ENCODE measurements around a stretch of chr16.

DNA sequence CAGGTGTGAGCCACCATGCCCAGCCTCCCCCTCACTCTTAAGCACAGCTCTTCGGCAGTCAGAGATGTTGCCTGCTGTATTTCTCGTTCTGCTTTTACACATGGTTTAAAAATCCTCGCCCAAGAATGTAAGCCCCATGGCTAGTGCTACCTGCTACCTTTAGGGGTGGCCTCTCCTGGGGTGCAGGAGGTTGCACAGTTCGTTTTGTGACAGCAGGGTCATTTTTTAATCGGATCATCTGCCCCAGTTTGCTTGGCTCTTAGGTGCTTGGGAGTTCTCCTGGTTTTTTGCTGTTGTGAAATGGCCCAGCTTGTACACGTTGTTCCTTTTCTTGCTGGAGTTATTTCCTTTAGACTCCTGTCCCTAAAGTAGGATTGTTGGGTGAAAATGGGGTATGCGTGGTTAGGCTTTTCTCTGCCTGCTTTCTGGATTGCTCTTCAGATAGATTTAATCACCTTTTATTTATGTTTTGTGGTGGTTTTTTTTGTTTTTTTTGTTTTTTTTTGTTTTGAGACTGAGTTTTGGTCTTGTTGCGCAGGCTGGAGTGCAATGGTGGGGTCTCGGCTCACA lies 25.7 kb downstream of the ABCC1 start:
- PRO-cap, 2 experiments: no peak in any of the 2 experiments

DNA sequence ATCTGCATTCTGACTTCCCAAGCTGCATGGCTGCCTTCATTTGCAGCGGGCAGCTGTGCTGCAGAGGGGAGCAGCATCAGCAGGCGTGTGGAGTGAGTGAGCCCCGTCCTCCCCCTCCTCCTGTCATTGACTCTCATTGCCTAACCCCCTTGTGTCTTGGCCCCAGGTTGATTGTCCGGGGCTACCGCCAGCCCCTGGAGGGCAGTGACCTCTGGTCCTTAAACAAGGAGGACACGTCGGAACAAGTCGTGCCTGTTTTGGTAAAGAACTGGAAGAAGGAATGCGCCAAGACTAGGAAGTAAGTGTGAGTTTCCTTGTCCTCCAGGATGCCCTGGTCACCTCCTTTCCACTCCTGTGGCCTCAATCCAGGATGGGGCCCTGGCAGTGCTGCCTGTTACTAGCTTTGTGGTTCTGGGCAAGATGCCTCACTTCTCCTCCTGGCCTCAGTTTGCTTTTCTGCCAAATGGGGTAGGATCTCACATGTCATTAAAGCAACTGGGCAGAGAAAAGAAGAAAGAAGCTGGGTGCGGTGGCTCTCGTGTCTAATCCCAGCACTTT lies 87.0 kb downstream of the ABCC1 start:
- PRO-cap, 2 experiments: no peak in any of the 2 experiments

- PRO-cap, 2 experiments: no peak in any of the 2 experiments
These were observed 88.7 kb downstream of the ABCC1 start for GRCh38 chr16:16038135-16038490.

GRCh38 chr16:16103737-16104332 lies 119.5 kb downstream of the ABCC6 start:
- PRO-cap, 2 experiments: no peak in any of the 2 experiments

- PRO-cap, 2 experiments: no peak in any of the 2 experiments
These were observed 91.7 kb downstream of the ABCC6 start for GRCh38 chr16:16131473-16132173.

DNA sequence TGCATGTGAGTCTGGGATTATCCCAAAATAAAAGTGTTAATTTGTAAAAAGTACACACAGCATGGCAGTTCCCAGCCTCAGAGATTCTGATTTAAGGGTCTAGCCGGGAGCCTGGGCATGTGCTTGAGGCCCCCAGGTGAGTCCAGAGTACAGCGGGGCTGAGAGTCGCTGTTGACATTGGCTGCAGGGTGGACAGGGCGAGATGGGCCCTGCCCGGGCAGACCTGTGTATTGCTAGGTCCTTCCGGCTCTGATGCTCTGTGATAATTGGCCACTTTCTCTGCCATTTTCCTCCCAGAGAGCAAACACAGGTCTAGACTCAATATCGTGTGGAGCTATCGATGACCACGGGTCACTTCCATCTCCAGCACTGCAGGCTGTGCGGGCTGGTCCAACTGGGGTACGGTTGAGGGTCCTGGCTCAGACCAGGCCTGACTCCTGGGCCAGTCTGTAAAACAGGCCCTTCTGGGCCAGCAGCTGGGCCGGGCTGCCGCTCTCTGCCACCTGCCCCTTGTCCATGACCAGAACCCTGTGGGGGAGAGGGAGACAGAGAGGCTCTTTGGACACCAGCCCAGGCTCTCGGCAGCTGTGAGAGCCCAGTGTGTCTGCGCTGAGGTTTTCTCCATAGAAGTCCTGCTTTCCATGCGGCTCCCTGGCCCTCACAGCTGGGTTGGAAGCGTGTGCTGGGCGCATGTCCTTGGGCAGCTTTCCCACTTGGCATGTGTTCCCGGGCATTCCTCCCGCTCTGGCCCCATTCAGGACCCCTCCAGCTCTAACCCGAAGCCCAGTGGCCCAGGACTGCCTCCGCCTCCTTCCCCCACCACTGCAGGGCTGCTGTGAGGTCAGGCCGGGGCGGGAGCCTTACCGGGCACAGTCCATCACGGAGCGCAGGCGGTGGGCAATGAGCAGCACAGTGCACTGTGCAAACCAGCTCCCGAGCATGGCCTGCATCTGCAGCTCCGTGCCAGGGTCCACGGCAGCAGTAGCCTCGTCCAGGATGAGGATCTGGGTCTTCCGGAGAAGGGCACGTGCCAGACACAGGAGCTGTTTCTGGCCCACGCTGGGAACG lies 73.2 kb downstream of the ABCC6 start:
- PRO-cap, 2 experiments: no peak in any of the 2 experiments

- PRO-cap, 2 experiments: no peak in any of the 2 experiments
These were observed 201.3 kb downstream of the XYLT1 start for GRCh38 chr16:17269283-17269951.

DNA sequence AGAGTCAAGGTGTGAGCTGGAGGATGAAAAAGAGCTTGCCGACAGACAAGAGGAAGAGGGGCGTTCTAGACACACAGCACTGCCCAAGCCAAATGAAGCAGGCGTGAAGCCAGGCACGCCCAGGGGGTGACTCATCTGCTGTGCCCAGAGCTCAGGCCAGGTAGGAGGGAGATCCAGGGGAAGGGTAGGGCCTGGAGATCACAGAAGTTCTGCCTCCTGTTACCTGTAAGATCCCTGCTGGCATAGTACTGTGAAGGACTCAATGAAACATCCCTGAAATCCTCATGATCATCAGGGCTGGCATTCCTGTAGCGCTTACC lies 158.7 kb downstream of the XYLT1 start:
- PRO-cap, 2 experiments: peak in 2 of 2 experiments; most common plus-strand start position 176 of the sequence (in 2); most common minus-strand start position 80 of the sequence (in 1)

DNA sequence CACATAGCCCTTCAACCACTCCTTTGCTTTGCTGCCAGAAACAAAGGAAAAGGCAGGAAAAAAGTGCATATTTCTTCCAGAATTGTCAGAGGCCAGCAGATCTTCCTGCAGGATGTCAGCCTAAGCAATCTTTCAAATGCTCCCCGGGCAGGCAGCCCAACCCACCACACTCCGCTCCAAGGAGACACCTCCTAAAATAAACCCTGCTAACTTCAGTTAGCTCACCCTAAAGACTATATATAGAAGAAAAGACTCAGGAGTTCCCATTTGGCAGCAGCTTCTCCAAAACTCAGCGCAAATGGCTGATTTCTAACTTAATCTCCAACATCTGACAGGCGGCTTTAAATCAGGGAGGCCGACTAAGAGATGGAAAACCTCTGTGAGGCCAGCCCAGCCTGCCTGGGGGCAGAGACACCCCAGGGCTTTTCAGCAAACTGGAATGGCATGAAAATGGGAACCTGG lies 91.7 kb downstream of the XYLT1 start:
- PRO-cap, 2 experiments: no peak in any of the 2 experiments

- PRO-cap, 2 experiments: no peak in any of the 2 experiments
These were observed 33.4 kb downstream of the XYLT1 start for GRCh38 chr16:17437235-17437932.

DNA sequence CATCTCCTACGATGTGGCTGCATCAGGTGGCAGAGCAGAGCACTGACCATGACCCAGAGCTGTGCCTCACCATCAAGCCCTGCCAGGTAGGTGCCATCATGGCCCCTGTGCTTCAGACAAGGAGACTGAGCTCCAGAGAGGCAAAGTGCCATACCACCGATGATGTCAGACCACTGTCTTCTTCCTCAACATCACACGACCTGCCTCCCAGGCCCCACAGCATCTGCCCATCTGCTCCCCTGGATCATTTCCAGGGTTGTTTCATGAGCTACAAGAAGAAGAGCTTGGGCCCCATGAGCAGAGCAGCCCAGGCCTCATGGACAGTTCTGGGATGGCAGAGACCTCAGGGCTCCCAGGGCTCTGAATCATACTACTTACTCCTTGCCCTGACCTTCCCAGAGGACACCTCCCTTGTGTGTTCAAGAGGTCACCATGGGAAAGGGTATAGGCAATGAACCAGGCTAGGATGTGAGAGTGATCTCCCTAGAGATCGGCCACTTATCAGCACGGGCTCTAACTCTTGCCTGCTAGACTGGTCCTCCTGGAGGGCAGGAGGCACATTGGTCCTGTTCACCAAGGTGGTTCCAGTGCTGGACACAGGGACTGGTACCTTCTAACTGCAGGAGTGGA lies 9.8 kb downstream of the XYLT1 start:
- PRO-cap, 2 experiments: no peak in any of the 2 experiments

DNA sequence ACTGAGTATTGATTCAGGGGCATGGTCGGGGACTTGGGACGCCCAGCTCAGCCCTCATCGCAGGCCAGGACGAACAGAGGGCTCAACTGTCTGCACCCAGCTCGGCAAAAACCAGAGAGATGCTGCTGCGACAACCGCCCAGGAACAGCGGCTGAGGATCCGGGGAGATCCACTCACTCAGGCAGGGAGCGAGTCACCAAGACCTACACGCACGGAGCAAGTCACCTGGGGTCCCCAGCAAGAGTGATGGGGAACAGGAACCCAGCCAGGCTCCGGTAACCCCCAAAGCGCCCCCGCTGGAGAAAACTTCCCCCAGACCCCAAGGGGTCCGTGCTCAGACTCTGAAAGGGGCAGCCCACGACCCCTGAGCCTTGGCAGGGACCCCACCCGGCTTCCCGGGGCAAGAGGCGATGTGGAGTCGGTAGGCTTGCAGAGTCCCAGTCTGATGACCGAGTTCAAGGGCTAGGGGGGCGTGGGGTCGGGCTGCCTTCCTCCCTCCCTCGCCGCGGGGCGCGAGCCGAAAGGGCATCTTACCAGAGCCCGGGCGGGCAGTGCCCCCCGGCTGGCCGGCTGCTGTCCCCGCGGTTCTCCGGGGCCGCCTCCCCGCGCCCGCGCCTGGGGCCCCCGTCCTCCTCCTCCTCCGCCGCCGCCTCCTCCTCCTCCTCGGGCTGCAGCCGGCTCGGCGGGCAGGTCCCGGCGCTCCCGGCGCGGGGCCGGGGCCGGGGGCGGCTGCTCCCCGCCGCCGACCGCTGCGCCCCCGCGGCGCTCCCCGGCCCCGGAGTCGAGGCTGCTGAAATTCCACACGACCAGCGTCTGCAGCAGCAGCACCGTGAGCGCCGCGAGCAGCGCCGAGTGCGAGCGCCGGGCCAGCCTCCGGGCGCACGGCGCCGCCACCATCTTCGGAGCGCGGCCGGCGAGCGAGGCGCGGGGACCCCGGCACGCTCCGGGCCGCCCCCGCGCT lies 580 bp downstream of the XYLT1 start:
- PRO-cap, 2 experiments: no peak in any of the 2 experiments

DNA sequence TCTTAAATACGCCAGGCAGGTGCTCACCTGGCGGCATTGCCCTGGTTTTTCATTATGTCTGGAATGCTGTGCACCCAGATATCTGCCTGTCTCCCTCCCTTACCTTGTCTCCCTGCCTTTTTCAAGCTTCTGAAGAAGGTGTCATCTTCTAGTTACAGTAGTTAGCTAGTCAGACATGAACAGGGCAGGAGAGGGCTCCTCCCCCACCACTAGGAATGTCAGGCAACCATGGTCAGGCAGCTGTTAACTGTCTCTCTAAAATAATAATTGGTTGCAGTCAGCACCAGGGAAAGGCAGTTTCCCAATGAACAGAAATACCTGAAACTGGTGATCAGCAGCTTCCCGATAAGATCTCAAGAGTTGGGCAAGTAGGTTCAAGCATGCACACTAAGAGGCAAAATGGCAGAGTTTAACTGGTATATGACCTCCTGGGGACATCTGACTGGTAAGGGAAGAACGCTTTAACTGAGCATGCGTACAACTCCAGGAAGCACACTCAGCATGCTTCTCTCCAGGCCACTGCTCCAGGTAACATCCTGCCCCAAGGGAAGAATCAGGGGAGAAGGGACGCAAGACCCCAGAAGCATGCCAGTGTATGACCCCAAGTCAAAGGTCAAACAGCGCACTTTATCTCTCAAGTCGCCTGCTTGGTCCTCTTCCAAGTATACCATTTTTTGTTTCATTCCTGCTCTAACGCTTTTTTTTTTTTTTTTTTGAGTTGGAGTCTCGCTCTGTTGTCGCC lies 12.6 kb upstream of the XYLT1 start:
- PRO-cap, 2 experiments: no peak in any of the 2 experiments

GRCh38 chr16:18523718-18524182 lies 38.1 kb downstream of the NOMO2 start:
- PRO-cap, 2 experiments: no peak in any of the 2 experiments

DNA sequence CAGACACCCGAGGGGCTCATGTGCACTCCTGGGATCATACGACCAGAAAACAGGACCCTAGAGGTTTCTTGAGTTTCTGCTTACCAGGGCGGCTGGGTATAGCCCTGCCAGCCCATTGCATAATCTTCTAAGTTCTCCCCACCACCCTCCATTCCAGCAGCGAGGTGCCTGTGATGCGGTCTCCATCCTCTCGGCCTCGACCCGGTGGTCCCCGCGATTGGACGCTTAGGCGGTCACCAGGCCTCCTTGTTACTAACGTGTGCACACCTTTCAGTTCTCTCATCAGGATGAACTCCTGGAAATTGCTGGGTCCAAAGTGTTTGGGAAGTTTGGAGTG lies 8.7 kb upstream of the NOMO2 start:
- PRO-cap, 2 experiments: no peak in any of the 2 experiments

DNA sequence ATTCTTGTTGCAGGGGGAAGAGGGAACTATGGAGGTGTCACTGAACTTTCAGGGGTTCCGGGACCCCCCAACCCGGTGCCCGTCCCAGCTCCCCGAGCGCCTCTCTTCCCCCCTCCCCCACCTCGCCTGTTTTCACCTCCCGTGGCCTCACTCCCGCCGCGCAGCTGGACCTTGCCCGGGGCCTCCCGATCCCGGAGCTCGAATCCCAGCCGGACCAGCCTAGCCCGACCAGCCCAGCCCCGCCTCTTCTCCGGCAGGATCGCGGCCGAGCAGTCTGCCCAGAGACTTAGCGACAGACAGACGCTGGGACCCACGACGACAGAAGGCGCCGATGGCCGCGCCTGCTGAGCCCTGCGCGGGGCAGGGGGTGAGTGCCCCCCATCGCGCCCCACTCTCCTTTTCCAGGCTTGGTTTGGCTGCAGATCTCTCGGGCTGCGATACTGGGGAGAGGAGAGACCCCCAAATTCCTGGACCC lies 9.1 kb upstream of the NOMO2 start:
- PRO-cap, 2 experiments: no peak in any of the 2 experiments

DNA sequence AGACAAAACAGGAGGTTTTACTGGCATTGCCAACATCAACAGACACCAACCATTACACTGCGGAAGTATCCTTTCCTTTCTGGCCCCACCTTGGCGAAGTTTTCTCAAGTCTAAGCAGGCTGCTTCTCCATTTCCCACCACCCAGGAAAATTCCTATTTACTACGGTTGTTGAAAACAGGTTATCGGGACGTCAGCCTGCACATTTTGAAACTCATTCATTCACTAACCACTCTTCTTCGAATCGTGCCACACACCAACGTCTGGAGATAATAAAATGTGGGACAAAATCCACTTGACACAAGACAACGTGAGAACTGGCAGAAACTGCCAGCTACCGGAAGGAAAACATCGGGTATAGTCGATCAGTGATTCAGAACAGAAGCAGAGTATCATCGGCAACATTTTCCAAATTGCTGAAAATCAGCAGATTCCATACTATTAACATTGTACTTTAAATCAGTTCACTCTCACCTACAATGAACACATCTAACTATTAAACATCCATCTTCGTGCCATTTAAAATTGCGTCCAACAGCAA lies 935 bp downstream of the RPS15A start:
- PRO-cap, 2 experiments: no peak in any of the 2 experiments

DNA sequence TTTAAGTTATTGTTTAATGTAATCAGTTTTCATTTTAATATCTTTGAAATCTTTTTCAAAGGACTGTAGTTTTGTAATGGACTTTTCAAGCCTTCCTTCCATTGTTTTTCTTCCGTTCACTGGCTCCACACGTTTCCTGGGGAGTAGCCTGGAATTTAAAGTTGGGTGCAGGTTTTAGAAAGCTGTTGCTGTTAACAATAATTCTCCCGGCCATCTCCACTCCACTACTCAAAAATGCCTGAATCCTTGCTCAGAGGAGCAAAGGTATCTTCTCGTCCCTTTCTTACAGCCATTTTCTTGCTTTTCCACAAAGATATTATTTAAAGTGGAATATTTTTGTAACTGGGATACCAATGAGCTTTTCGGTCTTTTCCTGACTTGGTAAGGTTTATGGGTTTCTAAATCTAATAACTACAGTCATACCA lies 4.7 kb upstream of the COQ7 start:
- PRO-cap, 2 experiments: no peak in any of the 2 experiments

DNA sequence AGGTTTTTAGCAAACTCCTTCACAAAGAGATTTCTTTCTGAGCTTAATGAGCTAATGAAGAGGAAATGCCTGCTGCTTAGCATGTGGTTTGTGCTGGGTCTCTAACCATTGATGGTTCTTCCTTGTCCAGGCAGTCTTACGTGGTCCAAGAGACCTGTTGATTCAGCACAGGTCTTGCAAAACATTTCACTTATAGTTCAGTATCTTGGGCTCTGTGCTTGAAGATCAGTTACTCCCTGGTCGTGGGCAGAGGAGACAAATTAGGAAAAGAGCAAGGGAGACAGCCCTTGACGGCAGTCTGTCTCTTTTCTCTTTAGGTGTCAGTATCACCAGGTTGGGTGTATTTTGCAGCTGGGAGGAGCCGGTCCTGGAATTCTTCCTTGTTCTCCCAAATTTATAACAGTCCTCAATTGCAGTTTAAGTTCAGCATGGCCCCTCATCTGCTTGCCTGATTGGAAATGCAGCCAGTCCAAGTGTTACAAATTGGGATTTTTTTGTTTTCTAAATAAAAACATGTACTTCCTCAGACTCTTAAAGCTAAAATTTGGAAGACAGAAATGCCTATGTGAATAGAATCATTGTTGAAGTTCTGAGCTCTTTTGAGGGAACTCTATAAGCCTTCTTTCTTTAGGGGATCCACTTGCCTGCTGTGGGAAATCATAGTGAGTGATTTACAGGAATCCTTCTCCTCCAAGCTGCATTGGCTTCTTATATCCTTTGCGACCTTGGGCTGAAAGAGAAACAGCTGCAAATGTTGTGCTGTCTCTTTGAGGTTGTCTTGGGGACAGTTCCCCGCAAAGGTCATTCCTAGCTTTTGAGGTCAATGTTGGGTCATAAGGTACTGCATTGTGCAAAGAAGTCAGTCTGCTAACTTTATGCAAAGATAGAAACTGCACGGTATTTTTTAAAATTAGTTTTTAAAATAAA lies 3.6 kb downstream of the ITPRIPL2 start:
- PRO-cap, 2 experiments: no peak in any of the 2 experiments

DNA sequence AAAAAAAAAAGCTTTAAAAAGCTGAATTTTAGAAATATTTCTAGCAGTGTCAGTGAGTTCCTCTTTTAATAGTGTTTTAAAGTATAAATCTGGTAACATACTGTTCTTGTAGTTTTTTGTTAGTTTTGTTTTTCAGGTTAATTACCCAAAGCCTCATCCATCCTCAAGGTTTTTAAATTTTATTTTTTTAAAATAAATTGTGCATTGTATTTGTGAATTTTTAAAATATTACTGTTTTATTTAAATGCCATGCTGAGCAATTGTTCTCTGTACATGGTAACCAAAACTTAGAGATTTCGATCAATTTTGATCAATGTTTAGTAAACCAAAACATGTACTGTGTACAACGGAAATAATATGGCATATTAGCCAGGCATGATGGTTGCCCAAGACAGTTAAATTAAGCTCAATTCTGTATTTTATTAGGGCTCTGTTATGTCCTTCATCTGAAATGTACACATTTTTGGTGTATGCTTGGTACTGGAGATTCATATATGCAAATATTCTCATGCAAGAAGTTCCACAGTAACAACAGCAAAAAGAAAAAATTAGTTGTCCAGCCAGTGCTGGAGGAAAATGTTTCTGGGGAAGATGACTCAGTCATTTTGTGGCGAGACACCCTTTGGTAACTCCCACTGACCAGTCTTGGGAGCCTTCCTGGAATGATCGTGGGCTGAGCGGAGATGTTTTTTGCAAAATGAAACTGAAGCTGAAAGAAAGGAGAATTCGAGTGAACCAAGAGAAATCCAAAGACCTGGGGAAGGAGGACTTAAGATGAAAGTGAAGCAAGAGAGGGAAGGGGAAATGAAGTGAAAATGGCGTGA lies 4.9 kb downstream of the ITPRIPL2 start:
- PRO-cap, 2 experiments: no peak in any of the 2 experiments